ENCODE results near the gene CCDC86.

GRCh38 chr11:59776246-59776874 lies 21.2 kb downstream of the STX3 start:
- PRO-cap: no peak
- RAMPAGE, long total RNA, 4 experiments: no peak in any of the 4 experiments

DNA sequence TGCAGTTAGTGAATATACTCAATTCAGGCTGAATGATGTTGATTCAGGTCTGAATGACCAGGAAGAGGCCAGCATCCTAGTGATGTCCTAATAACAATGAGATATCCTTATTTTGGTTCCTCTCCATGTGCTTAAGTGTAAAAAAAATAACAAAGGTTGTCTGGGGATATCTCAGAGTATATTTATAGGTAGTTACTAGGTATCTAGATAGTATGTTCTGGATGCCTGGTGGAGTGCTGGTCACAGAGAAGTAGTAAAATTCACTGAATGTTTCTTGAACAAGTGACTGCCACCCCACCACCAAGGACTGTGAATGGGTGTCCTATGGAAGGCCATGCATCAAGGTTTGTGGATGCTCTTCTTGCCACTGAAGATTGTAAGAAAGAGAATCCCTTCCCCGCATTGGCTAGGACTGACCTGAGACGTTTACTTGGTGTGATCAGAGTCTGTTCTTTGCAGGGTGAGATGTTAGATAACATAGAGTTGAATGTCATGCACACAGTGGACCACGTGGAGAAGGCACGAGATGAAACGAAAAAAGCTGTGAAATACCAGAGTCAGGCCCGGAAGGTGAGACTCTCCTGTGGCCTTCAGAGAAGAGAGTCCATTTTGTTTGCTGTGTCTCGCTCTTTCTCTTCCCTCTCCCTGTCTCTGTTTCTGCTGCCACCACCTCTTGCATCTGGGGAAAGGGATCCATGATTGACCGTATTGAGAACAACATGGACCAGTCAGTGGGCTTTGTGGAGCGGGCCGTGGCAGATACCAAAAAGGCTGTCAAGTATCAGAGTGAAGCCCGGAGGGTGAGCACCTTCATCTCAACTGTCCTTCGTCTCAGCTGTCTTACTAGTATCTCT lies 15.4 kb downstream of the MRPL16 start:
- PRO-cap: no peak
- RAMPAGE, long total RNA, 4 experiments: no peak in any of the 4 experiments

DNA sequence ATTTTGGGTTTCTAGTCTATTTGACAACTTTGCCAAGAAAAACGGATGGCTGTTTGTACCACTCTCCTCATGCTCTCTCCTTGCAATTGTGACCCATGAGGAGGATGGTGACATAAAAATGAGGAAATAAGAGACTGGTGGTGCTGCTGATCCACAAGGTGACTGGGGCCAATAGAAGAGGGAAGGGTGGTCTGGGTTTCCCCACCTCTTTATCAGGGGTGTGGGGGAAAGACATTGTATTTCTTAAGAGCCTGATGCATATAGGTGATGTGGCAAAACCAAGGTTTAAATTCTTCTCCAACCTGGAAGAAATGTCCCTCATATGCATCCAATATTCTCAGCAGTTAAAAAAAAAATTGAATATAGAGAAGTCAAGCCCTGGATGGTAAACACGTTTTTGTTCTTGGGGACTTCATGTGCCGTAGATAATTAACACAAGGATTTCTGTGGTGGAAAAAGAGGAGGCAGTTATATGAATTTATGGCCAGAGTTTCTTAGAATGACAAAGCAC lies 1.2 kb downstream of the MS4A4A start:
- PRO-cap: unidirectional peak, minus-strand start at position 93 of the sequence
- RAMPAGE, long total RNA, 4 experiments: no peak in any of the 4 experiments

DNA sequence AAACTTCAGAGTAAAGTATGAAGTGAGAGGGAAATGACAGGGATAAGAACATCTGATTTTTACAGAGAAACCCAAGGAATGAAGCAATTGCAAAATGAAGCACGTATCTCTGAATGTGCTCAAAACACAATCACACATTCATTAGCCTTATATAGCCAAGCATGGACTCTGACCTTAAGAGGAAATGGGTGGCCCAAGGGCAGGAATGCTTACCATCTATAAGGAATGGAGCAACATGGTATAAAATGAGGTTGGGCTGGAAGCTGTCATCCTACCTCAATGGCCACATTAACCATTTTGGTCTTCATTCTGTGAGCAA lies 11.1 kb upstream of the MS4A13 start:
- PRO-cap: no peak
- RAMPAGE, long total RNA, 4 experiments: no peak in any of the 4 experiments

GRCh38 chr11:60841515-60842752 lies at the start of gene CCDC86:
TSS of gene CCDC86 (plus strand) at chr11:60842113.
- PRO-cap: bidirectional peak, plus-strand start at chr11:60842113, minus-strand start at chr11:60841933
- RAMPAGE, long total RNA, 4 experiments: start-site peak on the plus strand in 4 of 4 experiments, at chr11:60842087-60842120 at its widest, 46 to 318 reads per replicate

- PRO-cap: no peak
- RAMPAGE, long total RNA, 4 experiments: no peak in any of the 4 experiments
Observed at GRCh38 chr11:60855199-60855462, 619 bp downstream of the PTGDR2 start.

DNA sequence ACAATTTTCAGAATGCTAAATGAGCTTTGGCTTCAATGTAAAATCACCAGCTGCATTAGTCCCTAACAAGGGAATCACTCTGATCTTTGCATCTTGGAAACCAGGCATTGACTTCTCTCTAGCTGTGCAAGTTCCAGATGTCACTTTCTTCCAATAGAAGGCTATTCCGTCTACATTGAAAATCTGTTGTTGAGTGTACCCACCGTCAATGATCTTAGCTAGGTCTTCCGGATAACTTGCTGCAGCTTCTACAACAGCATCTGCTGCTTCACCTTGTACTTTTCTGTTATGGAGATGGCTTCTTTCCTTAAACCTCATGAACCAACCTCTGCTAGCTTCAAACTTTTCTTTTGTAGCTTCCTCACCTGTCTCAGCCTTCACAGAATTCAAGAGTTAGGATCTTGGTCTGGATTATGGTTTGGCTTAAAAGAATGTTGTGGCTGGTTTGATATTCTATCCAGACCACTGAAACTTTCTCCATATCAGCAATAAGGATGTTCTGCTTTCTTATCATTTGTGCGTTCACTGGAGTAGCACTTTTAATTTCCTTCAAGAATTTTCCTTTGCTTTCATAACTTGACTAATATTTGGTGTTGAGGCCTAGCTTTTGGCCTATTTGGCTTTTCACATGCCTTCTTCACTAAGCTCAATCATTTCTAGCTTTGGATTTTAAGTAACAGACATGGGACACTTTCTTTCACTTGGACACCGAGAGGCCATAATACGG lies 11.2 kb downstream of the PRPF19 start:
- PRO-cap: no peak
- RAMPAGE, long total RNA, 4 experiments: no peak in any of the 4 experiments

DNA sequence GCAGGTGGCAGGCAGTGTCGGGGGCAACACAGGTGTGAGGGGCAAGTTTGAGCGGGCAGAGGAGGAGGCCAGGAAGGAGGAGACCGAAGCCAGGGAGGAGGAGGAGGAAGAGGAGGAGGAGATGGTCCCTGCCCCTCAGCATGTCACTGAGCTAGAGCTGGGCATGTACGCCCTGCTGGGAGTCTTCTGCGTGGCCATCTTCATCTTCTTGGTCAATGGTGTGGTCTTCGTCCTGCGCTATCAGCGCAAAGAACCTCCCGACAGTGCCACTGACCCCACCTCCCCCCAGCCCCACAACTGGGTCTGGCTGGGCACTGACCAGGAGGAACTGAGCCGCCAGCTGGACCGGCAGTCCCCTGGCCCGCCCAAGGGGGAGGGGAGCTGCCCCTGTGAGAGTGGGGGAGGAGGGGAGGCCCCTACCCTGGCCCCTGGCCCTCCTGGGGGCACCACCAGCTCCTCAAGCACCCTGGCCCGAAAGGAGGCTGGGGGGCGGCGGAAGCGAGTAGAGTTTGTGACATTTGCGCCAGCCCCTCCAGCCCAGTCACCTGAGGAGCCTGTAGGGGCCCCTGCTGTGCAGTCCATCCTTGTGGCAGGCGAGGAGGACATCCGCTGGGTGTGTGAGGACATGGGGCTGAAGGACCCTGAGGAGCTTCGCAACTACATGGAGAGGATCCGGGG lies 12.1 kb downstream of the TMEM132A start:
- PRO-cap: no peak
- RAMPAGE, long total RNA, 4 experiments: no peak in any of the 4 experiments

GRCh38 chr11:60936898-60937571 lies 12.8 kb downstream of the TMEM132A start:
- PRO-cap: no peak
- RAMPAGE, long total RNA, 4 experiments: no peak in any of the 4 experiments

DNA sequence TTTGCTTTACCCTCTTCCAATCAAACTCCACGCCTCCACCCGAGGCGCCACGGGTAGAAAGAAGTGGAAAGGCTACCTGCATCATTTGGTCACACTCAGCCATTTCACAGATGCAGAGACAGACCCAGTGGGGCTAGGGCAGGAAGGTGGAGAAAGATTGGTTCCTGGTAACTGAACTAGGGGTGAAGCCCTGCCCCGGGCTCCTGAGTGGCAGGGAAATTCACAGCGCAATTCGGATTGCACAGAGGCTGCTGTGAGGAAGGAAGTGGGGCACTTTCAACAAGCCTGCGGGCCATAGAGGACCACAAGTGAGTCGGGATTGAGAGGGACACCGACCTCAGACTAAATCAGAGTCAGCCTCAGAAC lies 432 bp upstream of the SLC15A3 start:
- PRO-cap: bidirectional peak, plus-strand start at position 244 of the sequence, minus-strand start at position 159 of the sequence
- RAMPAGE, long total RNA, 4 experiments: no peak in any of the 4 experiments

DNA sequence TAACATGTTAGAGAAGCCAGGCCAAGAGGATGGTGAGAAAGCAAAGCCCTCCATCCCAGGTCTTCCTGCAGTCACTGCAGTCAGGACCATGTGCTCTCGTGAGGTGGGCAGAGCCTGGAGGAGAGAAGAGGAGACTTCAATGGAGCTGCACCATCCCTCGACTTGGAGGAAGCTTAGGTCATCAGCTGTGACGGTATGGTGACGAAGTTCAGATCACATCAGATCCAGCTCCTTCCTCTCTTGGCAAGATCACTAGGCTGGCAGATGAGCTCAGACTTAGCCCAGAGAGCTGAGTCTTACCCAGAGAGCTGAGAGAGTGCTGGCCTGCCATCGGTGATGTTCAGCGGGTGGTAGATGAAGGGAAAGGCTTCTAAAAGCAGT lies 1.7 kb upstream of the SLC15A3 start:
- PRO-cap: no peak
- RAMPAGE, long total RNA, 4 experiments: no peak in any of the 4 experiments

GRCh38 chr11:60974539-60975123 lies 3.2 kb downstream of the CD6 start:
- PRO-cap: no peak
- RAMPAGE, long total RNA, 4 experiments: no peak in any of the 4 experiments

- PRO-cap: no peak
- RAMPAGE, long total RNA, 4 experiments: no peak in any of the 4 experiments
Observed at GRCh38 chr11:60982708-60983255, 11.3 kb downstream of the CD6 start.

GRCh38 chr11:60992690-60993530 lies 21.4 kb downstream of the CD6 start:
- PRO-cap: no peak
- RAMPAGE, long total RNA, 4 experiments: no peak in any of the 4 experiments

DNA sequence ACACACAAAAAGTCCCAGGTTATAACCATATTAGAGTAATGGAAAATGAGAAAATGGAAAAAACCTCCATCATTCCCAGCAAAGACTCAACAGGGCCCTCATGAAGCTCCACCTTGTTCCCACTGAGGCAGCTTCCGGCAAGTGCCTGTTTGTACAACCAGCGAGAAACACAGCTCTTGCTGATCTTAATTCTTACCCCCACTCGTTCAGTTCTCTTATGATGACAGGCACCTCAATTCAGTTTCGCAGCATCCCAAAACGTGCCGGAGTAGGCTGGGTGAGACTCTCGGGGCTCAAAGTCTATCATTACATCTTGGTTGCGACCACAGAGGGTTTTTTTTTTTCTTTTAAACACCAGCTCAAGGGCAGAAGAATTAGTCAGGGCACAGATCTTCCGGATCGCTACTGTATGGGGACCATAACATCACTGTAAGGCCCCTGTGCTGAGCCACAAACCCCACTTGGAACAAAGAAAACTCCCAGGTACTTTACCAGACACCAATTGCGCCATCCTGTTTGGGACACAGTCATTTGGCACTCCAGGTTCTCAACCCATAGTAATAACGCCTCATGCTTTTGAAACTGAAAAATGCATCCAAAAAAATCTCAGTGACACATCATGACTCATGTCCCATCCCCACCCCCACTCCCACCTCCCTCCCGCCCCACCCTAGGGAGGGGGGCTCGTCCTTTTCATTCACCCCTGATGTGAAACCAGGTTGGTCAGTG lies 41.2 kb upstream of the CD5 start:
- PRO-cap: no peak
- RAMPAGE, long total RNA, 4 experiments: no peak in any of the 4 experiments

- PRO-cap: no peak
- RAMPAGE, long total RNA, 4 experiments: no peak in any of the 4 experiments
Observed at GRCh38 chr11:61110640-61111076, 8.4 kb downstream of the CD5 start.

DNA sequence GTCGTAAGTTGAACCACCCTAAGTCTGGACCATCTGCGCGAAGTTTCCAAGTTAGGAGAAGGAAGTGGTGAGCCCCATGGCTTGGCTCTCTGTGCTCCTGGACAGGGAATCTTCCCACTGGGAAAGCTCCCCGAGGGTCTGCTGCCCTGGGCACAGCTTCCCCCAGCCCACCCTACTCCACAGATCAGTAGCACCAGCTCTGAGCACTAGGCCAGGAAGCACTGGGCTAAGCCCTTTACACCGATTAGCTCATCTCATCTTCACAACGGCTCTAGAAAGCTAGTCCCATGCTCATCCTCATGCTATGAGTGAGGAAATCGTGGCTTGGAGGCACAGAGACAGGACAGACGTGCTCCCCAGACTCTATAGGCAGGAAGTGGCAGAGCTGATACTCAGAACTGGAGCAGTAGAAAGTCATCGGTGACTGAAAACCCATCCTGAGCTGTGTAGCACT lies 9.4 kb downstream of the CD5 start:
- PRO-cap: no peak
- RAMPAGE, long total RNA, 4 experiments: no peak in any of the 4 experiments

GRCh38 chr11:61126331-61127321 lies 24.3 kb downstream of the CD5 start:
- PRO-cap: no peak
- RAMPAGE, long total RNA, 4 experiments: no peak in any of the 4 experiments

GRCh38 chr11:61127533-61127993 lies 25.3 kb downstream of the CD5 start:
- PRO-cap: no peak
- RAMPAGE, long total RNA, 4 experiments: no peak in any of the 4 experiments

DNA sequence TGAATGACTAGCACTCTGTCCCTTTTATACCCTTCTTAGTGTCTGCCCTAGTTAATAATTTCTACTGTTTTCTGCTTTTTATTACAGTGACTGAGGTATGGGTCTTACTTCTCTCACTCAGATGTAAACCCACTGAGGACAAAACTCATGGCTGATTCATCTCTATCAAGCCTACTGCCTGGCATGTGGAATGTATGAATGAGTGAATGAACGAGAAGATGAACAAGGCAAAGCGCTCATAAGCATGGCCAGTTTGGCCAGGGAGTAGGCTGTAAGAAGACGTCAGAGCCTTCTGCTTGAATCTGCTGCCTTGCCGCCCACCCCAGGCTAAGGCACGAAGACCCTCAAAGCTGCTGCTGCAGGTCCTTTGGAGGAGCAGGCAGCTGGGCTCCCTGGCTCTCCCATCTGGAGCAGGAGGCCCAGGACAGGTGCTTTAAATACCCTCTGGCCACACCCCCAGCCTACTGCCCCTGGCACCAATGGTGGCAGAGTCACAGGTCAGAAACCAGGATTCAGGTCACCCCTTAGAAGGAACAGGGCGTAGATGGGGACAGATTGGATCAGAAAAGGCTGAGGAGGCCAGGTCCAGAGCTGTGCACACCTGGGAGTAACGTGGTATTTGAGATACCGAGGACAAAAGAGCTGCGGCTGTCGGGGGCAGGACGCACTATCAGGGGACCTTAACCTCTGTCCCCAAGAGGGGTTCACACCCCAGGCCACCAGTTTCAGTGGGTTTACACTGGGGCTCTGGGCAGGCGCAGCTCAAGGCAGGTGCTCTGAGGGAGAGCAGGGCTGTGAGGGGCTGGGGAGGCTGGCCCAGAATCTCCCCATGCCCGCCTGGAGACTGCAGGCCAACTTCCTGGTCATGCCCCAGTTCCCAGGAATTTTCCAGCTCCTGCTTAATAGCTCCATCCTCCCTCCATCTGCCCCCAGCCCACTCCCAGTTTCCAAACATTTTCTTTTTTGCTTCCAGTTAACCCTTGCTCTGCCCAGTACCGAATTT lies 7.9 kb upstream of the PGA3 start:
- PRO-cap: no peak
- RAMPAGE, long total RNA, 4 experiments: no peak in any of the 4 experiments

Data from esophagus muscularis mucosa (tissue), 4 donors.